Mucosa of descending colon (tissue), 1 donor: ENCODE measurements around the genes SEBOX and BLTP2.

DNA sequence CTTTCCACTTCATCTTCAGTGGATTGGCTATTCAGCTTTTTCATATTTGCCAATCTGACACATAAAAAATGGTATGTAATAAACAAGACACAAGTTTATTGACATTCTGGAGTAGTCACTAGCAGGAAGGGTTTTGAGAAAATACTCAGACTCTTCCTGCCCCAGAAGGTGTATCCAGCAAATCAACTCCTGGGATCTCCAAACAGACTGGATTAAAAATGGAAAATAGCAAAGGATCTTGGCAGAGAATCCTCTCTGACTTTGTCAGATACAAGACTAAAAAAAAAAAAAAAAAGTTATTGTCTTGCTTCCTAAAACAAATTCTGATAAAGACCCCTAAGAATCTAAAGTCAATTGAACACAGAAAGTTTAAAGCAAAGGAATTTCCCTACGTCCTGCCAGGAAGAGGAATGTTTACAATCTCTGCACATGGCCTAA, 37.4 kb upstream of the WSB1 start:
- PRO-cap, result no peak

- PRO-cap, result bidirectional peak, plus-strand start at chr17:27295109, minus-strand start at chr17:27294909
These were observed 1.1 kb downstream of the WSB1 start for GRCh38 chr17:27294797-27295620.

DNA sequence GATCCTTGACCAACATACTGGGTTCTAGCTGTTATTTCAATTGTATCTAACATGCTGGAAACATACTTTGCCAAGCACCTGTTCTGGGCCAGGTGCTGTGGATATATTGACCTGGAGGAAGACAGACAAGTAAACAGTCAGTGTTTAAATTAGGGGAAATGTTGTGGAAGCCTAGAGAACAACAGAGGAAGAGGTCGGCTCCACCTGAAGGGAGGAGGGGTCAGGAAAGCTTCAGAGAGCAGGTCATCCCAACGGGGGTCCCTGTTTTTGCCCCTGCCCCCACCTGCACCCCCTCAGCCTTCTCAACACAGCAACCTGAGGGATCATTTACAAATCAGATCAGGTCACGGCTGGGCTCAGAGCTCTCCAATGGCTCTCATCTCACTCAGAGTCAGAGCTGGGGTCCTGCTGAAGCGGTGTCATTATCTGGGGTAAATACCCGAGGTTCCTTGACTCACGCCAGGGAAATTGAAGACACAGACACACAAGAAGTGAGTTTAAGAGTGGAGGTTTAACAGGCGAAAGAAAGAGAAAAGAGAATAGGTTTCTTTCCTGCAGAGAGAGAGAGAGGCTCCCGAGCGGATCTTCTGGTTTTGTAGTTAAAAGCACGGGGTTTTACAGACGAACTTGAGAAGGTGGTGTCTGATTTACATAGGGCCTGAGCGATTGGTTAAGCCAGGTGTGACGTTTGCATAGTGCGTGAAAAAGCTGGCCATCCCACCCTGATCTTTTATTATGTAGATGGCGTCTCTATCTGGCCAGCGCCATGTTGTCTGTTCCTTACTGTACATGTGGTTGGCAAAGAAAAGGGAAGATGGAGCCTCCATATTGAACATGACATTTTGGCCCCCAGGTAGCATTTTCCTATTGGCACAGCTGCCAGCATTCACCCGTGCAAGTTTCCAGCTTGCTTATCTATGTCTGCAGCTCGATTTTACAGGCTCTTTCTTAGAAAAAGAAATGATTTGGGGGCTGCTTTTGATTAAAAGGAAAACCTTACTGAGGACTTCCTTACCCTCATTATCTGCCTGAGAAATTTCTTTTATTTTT, 51.3 kb downstream of the WSB1 start:
- PRO-cap, result unidirectional peak, minus-strand start at position 589 of the sequence

DNA sequence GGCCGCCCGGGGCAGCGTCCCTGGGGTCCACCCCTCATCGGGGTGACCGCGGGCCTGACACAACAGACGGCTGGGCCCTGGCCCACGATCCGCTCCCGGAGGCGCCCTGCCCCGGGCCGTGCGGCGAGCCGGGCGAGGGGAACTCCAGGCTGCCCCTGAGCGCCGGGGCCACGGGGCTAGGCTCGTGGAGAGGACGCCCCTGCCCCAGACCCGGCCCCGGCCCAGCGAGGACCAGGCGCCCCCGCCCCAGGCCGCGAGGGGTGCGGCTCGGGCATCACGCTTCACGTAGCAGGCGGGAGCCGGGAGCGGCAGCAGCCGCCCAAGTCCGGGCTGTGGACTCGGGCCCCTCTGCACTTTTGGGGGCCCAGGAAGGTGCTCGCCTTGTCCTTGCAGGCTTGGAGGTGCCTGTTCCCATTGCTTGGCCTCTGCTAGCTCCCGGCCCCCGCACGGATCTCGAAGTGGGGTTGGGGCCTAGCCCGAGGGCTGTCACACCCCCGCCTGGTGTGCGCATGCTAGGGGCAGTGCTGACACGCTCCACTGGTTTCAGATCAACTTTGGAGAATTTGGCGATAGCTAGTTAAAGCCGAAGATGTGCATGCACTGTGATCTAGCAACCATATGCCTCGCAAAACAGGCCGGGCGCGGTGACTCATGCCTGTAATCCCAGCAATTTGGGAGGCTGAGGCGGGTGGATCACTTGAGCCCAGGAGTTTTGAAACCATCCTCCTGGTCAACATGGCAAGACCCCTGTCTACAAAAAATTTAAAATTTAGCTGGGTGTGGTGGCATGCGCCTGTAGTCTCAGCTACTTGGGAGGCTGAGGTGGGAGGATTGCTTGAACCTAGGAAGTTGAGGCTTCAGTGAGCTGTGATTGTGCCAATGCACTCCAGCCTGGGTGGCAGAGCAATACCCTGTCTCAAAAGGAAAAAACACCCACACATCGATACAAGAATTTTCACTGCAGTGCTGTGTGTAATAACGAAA, 55.7 kb downstream of the WSB1 start:
- PRO-cap, result no peak

- PRO-cap, result no peak
These were observed 15.4 kb downstream of the KSR1 start for GRCh38 chr17:27471623-27472160.

GRCh38 chr17:27481318-27481911, 25.2 kb downstream of the KSR1 start:
- PRO-cap, result no peak

DNA sequence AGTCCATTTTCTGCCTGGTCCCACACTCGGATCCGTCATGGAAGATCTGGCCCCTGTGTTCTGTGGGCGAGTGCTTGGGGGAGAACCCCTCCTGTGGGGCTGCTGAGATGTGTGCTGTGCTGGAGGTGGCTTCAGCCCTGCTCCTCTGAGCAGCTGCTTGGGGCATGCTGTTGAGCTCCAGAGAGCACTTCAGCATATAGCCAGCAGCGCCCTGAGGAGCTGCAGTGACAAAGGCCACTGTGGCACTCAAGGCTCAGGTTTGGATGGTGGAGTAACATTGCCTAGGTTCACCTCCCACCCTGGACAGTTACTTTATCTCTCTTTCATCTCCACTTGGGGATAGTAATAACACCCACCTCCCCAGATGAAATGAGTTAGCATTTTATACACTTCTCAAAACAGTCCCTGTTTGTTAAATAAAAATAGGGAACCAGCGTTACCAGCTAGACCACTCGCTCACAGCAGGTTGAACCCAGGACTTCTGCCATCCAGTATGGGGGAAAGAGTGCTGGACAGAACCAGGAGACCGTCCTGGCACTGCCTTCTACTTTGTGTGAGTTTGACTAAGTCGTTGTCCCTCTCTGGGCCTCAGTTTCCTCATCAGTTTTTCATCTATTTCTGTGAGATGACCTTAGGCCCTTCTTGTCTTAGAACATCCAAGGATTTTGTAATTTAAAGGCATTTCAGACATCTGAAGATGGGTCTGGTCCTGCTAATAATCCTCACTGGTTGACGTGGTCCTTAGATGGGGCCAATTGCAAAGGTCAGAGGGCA, 75.4 kb downstream of the KSR1 start:
- PRO-cap, result no peak

DNA sequence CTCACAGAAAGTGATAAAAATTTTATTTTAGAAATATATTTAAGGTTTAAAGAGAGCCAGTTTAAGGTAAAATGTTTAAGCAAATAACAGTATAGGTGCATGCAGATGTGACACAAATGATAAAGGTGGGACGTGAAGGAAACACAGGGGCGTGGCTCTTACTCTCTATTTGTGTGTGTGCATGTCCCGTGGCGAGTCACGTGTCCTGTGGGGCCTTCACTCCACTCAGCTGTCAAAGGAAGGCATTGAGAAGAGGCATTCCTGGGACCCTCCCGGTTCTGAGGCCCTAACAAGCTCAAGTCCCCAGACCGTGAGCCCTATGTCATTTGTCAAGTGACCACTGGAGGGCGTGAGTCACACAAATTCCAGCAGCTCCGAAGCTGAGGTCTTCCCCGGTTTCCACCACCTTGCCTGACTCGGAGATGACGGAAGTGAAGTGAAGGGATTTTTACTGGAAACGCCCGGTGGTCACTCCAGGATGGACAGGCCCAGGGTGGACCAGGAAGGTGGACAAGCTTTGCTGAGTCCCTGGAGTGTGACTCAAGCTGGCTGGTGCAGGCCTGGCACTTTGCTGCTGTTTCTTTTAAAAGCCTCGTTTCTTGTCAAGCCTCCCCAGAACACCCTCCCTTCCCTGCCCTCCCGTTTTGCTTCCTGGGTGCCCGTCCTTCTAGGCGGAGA, 5.1 kb upstream of the NOS2 start:
- PRO-cap, result unidirectional peak, plus-strand start at position 538 of the sequence

GRCh38 chr17:27888192-27888583, 5.0 kb downstream of the LYRM9 start:
- PRO-cap, result no peak

DNA sequence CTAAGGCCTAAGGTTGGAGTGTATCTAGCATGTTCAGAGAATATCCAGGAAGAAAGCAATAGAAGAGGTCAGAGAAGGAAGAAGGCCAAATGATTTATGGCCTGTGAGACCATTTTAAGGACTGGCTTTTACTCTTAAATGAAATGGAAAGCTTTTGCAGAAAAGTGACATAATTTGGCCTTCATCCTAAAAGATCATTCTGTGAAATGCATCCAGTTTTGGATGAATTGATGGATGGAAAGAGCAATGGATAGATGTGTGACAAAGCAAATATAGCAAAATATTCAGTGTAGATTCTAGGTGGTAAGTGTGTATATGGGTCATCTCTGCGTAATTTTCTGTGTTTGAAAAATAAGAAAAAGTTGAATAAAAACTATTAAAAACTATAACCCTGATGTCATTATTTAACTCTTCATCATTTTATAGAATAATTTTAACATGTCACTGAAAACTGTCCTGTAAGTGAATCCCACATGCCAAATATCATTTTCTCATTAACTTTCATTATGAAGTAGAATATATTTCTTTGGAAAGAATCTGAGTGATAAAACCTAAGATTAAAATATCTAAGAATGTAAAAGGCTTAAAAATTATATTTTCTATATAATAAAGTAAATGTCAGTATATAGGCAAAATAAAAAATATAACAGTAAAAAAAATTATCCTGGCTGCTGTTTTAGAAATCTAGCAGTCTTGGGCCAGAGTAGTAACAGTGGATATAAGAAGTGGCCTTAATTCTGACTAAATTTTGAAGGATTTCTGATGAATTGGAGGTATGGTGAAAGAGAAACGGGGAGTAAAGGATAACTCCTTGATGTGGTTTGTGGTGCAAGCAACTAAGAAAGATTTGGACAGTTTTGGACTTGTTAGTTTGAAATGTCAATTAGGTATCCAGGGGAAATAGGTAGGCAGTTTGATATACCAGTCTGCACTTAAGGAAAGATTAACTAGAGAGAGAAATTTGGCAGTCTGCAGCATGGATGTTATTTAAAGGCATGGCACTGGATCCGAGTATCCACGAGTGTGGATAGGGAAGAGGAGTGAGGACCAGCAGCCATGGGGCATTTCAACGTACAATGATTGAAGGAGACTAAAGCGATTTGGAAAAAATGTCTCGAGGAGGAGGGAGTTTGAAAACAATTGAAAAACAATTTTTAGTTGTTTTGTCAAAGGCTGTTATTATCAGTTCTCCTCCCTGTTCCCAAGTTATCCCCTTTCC, 117.1 kb downstream of the NLK start:
- PRO-cap, result no peak

DNA sequence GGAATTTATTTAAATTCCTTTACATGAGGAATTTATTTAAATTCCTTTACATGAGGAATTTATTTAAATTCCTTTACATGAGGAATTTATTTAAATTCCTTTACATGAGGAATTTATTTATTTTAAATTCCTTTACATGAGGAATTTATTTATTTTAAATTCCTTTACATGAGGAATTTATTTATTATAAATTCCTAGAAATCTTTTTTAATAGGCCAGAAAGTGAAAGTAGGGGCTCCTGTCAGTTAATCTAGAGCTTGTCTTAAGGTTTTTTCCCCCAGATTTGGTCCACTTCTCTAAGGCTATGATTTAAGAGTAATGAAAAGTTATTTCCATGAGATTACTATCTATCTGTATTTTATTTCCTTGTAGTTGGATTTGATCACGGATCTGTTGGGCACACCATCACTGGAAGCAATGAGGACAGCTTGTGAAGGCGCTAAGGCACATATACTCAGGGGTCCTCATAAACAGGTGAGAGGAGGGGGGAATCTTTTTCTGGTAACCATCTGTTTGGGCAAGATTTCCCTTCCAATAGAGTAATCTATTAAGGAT, 129.7 kb downstream of the NLK start:
- PRO-cap, result no peak

DNA sequence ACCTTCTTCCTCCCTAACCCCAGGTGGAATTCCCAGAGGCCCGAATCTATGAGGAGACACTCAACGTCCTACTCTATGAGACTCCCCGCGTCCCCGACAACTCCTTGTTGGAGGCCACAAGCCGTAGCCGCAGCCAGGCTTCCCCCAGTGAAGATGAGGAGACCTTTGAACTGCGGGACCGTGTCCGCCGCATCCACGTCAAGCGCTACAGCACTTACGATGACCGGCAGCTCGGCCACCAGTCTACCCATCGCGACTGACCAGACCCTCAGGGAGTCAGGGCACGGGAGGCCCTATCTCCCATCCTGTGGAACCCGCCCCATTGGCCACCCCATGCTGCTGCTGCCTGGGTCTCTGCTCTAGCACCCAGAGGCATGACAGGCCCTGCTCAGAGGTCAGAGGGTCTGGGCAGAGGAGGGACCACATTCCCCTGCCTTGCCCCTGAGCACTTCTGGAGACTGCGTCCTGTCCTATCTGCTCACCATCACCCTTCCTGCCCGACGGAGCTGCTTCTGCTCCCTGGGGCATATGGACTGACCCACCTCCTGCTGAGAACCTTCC, 8.9 kb downstream of the TNFAIP1 start:
- PRO-cap, result no peak

DNA sequence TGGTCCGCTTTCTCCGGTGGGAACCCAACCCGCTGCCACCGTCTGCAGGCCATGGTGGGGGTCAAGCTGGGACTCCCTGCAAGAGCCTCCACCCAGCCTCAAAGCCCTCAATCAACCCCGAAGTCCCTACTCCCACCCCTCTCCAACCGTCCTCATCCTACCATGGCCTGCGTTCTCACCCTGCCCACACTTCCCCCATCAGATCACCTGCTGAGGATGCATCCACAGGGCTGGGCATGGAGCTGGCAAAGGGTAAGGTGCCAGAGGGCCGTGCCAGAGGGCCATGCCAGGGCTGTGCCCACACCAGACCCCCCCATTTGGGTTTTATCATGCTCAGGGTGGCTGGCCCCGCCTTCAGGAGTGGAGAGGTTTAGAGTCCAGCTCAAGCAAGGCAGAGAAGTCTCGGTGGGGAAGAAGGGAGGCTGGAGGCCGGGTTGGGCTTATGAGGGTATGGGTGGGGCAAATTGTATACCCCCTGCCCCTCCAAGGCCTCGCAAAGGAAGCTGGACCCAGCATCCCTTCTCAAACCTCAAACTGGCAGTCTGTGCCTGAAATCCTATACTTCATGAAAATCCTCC, at the start of gene SEBOX:
SEBOX (minus strand) TSS at position 286 of the 578 bp plus-strand sequence.
- PRO-cap, result no peak

DNA sequence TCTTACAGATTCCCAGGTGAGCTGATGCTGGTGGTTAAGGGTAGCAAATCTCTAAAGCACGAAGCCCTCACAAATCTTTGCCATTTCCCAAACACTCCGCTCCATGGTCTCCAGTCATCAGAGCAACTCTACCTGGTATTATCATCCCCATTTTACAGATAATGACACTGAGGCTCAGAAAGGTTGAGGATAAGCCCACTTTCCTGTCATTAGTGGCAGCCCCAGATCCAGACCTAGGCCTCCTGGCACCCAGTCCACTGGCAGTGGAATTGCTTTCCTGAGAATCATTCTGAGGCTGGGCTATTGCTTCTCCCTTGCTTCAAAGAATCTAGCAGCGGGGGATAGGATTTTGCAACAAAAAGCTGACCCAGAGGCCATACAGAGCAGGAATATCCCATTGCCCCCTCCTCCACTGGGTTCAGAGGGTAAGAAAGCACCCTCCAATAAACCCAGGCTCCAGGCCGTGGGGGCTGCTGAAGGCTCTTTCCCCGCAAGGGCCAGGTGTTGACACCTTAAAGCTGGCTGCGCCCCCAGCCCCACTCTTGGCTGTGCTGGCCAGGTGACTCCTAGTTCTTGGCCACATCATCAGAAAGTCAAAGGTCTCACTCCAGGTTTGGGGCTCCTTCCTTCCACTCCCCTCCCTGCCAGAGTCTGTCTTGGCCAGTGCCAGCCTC, 8.5 kb downstream of the SLC46A1 start:
- PRO-cap, result no peak

GRCh38 chr17:28497917-28498219, 8.3 kb upstream of the FOXN1 start:
- PRO-cap, result no peak

- PRO-cap, result no peak
These were observed 7.4 kb downstream of the FOXN1 start for GRCh38 chr17:28513441-28514003.

DNA sequence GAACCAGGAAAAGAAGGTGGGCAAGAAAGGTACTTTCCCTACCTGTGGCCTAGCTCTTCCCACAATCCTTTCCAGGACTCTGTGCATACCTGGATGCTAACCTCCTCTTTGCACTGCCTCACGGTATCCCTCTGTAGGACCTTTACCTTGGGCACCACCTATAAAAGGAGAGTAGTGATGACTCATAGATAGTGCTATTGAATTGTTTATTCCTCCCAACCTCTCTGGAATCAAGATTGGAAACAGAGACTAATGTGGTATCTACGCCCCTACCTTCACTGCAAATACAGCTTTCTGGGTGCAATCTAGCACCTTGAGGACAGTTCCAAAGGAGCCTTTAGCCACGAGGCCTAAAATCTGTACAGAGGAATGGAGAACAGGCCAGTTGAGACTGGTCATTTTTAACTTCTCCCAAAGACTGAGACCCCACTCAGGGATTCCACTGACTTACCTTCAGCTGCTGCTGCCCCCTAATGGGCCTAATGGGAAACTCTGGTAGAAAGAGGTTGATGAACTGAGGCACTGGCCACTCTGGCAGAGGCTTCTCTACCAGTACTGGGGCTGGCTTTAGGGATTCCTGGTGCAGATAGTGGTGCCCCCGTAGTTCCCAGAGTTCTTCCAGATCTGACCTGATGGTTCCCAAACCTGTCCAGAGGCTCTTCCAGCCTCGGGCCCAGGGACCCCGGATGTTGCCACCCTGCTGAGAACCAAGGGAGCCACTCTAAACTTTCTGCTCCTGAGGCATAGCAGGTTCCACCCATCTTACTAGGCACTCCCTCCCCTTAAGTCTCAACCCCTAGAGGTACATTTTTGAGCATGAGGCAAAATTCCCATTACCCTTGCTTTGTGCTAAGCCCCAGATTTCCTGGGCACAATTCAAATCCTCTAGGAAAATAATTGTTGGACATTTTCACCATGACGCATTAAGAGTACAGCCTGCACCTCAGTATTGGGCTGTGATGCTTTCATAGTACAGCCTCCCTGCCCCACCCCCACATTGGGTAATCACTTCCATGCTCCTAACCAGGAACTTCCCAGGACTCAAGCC, 672 bp downstream of the RSKR start:
- PRO-cap, result no peak

- PRO-cap, result unidirectional peak, plus-strand start at chr17:28644586
These were observed 511 bp downstream of the BLTP2 start for GRCh38 chr17:28644327-28644966.

- PRO-cap, result bidirectional peak, plus-strand start at chr17:28645305, minus-strand start at chr17:28645148
These were observed at the start of gene BLTP2 for GRCh38 chr17:28644967-28645252. Gene BLTP2, minus strand, starts transcription at chr17:28645158.

GRCh38 chr17:28906683-28907346, 3.9 kb upstream of the DHRS13 start:
- PRO-cap, result no peak